ENCODE measurements around a stretch of chr15.

DNA sequence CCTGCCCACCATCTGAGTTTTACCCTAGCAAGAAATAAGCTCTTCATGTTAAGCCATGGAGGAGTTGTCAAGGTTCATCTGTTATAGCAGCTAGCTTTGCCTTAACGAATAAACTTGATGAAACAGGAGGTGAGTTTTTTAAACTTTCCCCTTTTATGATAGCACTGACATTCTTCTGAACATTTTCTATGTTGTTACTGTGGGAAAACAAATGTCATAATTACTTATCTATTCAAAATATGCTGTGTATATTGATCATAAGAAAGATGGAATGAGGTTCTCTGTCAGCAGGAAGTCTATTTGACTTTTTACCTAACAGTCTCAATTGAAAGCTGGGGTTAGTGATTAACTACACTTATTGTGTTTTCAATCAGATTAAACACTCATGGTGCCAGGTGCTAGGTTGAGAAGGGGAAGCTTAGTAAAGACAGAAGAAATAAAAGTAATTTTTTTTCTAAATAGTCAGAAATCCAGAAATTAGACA, 281.1 kb upstream of the NR2E3 start:
- PRO-cap = no peak

DNA sequence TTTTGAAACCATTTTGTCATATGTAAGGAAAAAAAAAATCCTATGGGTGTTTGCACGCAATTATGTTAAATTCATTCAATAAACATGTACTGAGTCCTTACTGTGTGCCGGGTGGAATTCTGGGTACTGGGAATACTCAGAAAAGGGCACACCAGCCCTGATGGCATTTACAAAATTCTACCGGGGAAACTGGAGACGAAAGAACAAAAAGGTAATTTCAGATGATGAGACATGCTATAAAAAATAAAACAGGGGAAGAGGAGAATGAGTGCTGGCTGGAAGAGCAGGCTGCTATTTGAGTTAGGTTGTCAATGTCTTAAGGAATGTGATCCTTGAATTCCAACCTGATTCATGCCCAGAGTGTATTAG, 127.1 kb upstream of the NR2E3 start:
- PRO-cap = no peak

- PRO-cap = no peak
Observed at GRCh38 chr15:72107675-72108076, 10.3 kb downstream of the MYO9A start.

DNA sequence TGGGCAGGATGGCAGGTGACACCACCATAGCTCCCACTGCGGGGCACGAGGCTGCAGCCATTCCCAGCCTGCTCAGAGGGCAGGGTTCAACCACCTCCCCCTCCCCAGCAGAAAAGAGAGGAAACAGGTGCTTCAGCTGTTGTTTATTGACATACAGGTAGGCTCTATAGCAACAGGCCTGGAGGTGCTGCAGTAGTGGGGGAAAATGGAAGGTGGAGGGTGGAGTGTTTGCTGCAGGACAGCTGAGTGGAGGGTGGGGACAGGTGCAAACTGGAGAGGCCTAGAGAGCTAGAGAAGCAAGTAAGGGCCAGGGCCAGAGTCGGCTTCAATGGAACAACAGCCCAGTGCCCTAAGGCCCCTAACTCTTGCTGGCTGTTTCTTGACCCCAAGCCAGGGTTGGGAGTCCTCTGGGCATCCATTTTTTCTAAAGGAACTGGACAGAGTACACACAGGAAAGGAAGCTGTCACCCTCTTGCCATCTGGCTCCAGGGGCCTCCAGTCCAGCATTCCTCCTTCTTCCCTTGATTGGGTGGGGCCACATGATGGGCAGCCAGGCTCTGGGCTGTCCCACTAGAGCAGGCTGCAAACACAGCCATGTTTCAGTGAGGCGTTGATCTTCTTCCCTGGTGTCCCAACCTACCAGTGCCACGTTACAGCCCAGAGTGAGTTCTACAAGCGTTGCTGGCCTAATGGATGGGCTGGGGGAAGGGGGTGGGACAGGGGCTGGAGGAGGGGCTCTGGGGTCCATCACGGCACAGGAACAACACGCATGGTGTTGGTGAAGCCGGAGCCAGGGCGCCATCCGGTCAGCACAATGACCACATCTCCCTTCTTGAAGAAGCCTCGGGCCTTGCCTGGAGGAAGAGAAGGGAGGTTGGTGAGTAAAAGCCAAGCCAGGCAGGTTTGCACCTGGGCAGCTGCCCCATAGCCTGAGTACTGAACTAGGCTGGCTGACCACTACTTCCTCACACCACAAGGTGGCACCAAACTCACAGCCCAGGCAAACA, 1.6 kb upstream of the GRAMD2A start:
- PRO-cap = no peak

GRCh38 chr15:72523380-72523764, 49.2 kb downstream of the ARIH1 start:
- PRO-cap = no peak

DNA sequence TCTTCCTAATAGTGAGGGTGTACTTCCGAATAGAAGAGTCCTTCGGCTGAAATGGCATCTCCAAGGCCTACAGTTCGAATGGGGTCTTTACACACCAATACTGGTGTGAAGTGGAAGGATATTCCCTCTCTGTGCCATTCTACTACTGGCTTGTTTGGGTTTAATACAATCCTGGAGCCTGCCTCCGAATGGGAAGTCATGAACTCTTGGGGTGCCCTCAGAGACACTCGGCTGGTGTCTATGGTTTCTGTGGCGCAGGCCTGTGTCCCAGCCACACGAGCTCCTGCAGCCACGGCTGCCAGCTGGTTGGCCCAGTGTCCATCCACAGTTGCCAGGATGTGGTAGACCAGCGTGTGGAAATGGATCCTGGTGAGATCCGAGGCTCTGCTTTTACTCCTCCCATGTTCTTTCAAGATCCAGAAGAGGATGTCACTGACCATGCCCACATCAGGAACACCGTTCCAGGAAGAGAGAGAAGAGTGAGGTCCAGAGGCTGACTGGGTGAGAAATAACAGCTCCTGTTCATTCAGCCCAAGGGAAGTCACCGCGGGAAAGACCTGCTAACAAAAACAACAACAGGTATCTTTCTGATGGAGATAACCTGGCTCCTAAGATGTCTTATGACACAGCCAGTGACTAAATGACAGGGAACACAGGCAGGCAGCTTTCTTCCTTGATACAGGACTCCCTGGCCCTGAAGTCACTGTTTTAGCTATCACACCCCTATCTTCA, 31.1 kb downstream of the ADPGK start:
- PRO-cap = no peak

DNA sequence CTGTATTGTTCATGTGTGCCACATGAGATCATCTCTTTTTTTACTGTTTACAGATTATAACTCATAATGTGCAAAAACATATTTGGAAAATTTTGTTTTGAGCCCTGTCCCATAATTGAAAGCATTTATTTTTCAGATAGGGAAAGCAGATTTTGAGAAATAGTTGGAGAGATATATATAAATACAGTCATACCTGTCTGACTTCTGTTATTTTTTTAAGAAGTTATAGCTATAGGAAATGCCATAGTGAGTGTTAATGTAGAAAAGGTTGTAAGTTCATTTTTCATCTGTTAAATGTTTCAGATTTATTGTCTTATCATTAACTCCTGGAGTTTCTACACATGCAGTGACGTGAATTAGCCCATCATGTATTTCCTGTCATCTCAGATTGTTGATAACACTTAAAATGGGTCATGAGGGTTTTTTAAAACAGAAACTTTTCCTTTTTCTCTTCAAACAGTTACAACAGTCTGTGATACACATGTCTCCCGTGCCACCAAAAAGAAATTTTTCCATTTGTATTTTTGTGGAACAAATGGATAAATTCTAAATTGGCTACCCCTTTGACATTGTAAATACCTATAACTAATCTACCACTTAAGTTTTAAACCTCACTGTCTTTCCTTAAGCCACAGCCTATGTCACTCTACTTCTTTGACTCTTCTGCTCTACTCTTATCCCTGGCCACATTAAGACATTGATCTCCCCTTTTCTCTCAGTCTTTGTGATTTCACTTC, 89.0 kb downstream of the NEO1 start:
- PRO-cap = no peak

- PRO-cap = no peak
Observed at GRCh38 chr15:73318433-73319201, 50.1 kb downstream of the HCN4 start.

- PRO-cap = no peak
Observed at GRCh38 chr15:73573488-73574099, 59.6 kb downstream of the NPTN start.

DNA sequence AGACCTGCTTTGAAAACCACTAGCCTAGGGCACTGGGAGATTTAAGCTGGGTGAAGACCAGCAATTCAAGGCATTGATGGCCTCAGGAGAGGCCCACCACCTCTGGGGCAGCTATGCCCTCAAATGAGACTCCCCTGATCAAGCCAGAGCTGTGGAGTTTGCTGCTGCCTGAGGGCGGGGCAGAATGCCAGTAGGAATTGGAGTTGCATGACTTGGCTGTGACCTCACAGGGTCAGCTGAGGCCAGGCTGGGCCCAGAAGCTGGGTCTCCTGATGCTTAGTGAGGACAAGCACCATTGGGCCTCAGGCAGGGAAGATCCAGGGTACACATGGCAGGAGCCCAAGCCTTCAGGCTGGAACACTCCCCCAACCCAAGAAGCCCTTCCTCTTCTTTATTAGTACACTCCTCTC, 10.2 kb downstream of the INSYN1 start:
- PRO-cap = no peak

DNA sequence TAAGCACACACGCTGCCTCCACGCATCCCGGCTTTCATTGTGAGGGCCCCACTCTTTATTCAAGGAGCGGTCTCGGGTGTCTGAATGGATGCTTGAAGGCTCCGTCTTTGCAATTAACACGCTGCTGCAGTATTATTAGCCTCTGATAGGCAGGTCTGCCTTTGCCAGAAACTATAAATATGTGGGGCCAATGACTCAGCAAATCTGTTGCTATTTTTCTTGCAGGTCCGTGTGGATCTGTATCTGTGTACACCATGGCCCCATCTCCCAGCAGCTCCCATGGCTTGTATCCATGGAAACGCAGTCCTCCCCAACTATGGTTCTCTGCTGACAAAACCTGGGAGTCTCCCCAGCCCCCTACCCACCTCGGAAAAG, 21.6 kb upstream of the INSYN1 start:
- PRO-cap = unidirectional peak, minus-strand start at position 109 of the sequence

GRCh38 chr15:73800508-73801416, 47.6 kb upstream of the INSYN1 start:
- PRO-cap = no peak

GRCh38 chr15:73982027-73983005, 9.8 kb downstream of the STOML1 start:
- PRO-cap = no peak

DNA sequence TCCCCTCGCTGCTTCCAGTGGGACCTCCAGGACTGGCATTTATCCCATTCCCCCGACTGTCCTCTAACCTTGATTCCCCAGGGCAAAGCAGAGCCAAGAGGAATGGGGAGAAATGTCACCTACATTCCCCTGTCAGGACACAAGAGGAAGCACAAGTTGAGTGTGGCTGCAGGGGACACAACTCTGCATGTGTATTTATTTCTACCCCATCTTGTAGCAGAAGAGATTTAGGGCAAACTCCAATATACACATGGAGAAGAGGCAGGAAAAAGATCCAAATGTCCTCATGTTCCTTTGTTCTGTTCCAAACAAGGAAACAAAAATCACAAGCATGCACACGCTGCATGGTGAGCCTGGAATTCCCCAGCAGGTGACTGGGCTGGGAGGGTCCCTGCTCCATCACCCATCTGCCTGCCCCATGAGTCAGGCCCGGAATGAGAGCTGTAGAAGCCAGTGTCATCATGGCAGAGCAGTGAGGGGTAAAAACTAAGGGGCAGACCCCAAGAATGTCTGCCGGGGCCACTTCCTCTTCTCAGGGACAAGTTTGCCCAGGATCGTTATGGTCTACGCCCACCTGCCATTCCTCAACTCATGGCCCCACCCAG, 4.1 kb downstream of the STOML1 start:
- PRO-cap = no peak

DNA sequence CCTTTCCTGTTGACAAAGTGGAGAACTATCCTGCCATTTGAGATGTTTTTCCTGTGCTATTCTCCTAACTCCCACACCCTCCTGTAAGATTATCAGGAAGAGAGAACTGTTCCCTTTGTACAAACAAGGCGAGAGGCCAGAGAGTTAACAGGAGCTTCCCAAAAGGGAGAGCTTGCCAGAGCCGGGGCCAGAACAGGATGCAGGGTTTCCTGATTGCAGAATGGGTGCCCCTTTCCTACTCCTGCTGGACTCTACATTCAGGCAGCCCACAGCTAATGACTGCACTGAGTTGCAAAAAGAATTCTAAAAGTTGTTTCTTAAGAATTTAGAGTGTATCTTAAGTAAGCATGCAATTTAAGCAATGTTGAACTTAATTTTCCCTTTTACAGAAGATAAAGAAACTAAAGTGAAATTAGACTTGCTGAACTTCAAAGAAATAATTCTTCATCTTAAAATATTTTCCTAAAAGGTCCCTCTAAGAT, 17.2 kb downstream of the PML start:
- PRO-cap = no peak

- PRO-cap = no peak
Observed at GRCh38 chr15:74053986-74054468, 28.3 kb downstream of the GOLGA6A start.

- PRO-cap = no peak
Observed at GRCh38 chr15:74179064-74179818, 5.7 kb downstream of the ISLR start.

- PRO-cap = no peak
Observed at GRCh38 chr15:74317606-74318143, 49.8 kb downstream of the CYP11A1 start.

DNA sequence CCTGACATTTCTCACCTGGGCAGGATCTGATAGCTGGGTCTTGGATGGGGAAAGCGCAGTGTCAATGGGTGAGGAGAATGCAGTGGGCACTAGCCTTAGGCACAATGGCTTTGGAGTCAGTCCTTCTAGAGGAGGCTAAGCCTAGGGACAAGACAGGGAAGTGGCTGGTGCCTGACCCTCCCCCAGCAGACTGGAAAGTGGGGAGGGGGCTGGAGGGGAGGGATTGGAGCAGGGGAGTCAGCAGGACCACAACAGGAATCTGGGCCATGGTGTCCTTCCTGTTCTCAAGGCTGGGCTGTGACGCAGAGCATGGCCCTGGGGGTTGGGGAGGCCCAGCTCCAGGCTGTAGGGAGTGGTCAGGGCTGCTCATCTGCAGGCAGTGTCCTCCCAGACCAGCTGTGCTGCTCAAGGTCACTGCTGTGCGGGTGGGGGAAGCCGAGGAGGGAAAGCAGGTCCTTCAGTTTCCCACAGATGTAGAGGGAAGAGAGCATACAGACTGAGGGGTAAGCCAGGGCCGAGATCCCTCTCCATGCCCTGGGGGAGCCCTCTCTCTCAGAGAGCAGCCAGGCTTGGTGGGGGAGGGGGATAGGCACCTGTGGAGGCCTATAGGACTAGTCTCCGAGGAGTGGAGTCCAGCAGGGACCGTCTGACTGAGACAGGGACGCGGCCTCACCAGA, 40.7 kb downstream of the CYP11A1 start:
- PRO-cap = no peak

- PRO-cap = no peak
Observed at GRCh38 chr15:74385667-74386091, 18.2 kb upstream of the CYP11A1 start.